Kidney (tissue), 2 donors: ENCODE data around the genes FOXN3 and EFCAB11.

- PRO-cap, result no peak
- RRBS, result no CpG with 5 or more reads among the region's 4 CpGs
Observed at GRCh38 chr14:82504147-82504391, 970.4 kb upstream of the SEL1L start.

- PRO-cap, result no peak
- RRBS, result no CpG with 5 or more reads among the region's 5 CpGs
Observed at GRCh38 chr14:85607513-85608180, 77.7 kb downstream of the FLRT2 start.

DNA sequence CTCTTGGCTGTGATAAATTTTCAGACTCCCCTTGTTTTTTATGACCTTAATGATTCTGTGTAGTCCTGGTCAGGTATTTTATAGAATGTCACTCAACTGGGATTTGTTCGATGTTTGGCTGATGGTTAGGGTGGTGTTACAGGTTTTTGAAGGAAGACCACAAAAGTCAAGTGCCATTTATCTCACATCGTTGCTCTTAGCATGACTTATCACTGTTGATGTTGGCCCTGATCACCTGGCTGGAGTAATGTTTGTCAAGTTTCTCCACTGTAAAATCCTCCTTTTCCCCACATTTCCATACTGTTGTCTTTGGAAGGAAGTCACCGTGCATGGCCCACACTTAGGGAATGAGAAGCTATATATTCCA is 151.2 kb downstream of the GALC start:
- PRO-cap, result no peak
- RRBS, result no CpG with 5 or more reads among the region's 3 CpGs

GRCh38 chr14:88323330-88324465 is 629 bp upstream of the KCNK10 start:
- PRO-cap, result no peak
- RRBS, result 2% methylated on average over 55 of the region's 106 CpGs

- PRO-cap, result no peak
- RRBS, result no CpG with 5 or more reads among the region's 6 CpGs
Observed at GRCh38 chr14:88845510-88846387, 21.3 kb downstream of the TTC8 start.

GRCh38 chr14:89040416-89041110 is 216.1 kb downstream of the TTC8 start:
- PRO-cap, result unidirectional peak, plus-strand start at chr14:89040556; unidirectional peak, plus-strand start at chr14:89040875
- RRBS, result 0% methylated on average over 5 of the region's 27 CpGs

- PRO-cap, result no peak
- RRBS, result no CpG with 5 or more reads among the region's 13 CpGs
Observed at GRCh38 chr14:89198640-89199443, 218.2 kb downstream of the FOXN3 start.

DNA sequence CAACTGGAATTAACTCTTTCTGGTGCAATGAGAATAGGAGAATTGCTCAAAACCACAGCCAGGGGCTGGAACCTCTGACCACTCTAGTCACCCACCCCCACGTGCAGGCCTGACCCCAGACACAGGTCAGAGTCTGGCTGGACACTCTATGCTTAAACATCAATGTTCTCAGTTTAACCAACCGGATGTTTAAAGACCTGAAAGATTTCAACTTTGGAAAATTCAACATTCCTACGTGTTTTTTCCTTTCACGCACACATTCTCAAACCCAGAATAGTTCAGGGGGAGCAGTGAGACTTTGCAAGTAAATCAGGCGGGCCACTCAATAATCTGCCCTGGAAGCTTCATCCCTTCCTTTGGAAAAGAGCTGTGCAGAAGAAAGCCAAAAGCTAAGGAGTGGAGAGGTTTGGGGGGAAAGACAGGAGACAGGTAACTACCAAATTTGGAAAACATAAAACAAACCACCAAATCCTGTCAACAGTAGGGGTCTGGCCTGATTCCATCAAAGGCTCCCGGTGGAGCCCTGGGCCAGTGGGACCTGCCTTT is 64.9 kb downstream of the FOXN3 start:
- PRO-cap, result no peak
- RRBS, result no CpG with 5 or more reads among the region's 6 CpGs

DNA sequence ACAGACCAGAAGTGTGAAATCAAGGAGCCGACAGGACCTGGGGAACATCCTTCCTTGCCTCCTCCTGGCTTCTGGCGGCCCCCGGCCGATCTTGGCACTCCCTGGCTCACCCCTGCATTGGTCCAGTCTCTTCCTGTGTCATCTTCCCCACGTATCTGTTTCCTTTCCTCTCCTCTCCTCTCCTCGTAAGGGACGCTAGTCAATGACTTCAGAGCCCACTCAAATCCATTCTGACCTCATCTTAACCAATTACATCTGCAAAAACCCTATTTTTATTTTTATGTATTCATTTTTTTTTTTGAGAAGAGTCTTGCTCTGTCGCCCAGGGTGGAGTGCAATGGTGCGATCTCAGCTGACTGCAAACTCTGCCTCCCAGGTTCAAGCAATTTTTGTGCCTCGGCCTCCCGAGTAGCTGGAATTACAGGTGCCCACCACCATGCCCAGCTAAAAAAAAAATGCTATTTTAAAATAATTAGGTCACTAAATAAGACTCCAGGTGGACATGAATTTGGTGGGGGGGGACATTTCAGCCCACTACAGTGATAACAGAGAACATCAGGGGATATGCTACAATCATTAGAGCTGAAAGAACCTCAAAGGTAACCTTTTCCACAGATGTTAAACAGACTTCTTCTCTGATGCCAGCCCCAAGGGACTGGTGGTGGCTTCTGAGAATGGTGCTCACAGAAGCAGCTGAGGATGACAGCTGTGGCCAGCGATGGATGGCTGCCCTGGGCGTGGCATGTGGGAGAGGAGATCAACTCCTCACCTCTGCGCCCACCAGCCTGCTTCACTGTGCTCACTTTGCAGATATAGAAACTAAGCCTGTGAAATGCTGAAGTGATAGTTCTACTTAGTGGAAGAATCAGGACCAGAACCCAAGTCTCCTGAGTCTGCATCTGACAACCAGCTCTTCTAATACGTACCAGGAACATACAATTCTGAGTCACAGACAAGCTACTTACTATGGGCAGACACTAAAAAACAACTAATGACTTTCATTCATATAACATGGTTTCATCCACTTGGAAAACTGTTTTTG is 33.2 kb downstream of the FOXN3 start:
- PRO-cap, result no peak
- RRBS, result no CpG with 5 or more reads among the region's 15 CpGs

DNA sequence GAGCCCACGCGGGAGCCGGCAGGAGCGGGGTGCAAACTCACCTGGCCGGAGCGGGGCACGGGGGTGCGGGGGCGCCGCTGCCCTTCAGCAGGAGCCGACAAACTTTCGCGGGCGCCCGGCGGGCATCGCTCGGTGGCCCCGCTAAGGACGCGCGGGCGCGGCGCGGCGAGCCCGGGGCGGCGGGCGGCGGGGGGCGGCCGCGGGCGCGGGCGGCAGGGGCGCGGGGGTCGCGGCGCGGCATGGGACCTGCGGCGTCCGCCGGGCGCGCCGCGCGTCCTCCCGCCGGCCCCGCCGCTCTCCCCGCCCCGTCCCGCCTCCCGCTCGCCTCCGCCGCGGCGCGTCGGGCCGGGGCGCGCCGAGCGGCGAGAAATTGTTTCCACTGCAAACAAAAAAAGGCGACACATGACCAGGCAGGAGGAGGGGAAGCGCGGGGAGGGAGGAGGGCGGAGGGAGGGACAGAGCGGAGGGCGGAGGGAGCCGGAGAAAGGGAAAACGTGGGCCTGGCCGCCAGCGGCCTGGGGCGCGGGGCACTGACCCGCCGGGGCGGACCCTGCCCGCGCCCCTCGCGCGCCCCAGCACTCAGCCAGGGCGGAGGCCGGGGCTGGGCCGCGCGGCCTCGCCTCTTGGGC is at the start of gene FOXN3:
TSS of gene FOXN3 (minus strand) at position 404 of the 629 bp plus-strand sequence.
- PRO-cap, result bidirectional peak, plus-strand start at position 458 of the sequence, minus-strand start at position 299 of the sequence
- RRBS, result 2% methylated on average over 78 of the region's 100 CpGs

DNA sequence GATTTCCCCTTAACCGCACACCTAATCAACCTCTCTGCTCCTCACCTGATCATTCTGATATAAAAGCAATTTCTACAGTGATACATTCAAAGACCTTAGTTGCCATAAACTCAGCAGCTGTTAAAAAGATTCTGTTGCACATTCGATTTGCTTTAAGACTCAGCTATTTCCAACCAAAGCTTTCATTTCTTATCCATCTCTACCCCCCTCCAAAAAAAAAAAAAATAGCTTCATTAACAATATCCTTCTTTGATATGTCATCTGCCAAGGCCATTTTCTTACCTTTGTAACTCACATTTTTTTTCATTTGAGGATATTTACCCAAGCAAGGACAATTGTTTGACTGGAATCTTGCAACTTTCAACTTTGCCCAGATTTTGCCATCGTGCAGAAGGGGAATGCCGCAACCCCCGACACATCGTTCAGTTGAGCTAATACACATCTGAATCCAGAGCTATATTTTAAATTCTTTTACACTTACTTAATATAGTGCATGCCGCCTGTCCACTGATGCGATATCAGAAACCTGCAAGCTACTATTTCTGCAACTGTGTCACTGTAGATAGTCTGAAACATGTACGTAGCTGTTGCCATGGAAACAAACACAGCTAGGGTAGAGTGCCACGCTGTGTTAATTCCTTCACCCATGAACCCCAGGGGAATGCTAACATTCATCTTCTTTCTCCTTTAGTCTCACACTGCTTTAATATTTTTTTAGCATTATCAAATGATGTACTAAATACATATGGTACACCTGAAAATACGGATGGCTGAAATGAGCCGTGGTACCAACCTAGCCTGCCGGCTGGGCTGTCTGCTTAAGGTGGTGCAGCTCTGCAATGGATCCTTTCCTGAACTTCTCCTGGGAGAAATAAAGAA is 76.9 kb upstream of the FOXN3 start:
- PRO-cap, result no peak
- RRBS, result no CpG with 5 or more reads among the region's 13 CpGs

DNA sequence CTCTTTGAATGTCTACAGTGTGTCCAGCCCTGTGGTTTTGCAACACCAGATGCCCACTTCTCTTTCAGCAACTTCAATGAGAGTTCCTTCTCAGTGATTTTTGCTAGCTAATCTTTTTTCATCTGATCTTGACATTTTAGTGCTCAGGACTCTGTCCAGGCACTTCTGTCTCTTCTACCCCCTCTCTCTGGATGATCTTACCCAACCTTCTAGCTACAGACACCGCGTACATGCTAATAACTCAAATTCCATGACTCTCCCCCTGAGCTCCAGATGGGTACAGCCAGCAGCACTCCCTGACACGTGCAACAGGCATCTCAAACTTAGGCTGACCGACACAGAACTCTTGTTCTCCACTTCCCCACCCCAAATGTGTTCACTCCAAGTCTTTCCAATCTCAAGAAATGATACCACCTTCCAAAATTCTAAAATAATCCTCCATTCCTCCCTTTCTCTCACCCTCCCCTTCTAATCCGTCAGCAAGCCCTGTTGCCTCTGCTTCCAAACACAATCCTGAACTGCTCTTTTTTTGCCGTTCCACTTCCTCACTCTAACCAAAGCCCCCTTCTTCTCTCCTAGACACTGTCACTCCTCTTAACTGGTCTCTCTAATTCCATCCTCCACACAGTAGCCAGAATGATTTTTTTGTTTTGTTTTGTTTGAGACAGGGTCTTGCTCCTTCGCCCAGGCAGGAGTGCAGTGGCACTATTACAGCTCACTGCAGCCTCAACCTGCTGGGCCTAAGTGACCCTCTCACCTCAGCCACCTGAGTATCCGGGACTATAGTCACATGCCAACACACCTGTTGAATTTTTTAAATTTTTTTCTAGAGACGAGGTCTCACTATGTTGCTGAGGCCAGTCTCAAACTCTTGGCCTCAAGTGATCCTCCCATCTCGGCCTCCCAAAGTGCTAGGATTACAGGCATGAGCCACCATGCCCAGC is 161.4 kb upstream of the FOXN3 start:
- PRO-cap, result no peak
- RRBS, result no CpG with 5 or more reads among the region's 10 CpGs

DNA sequence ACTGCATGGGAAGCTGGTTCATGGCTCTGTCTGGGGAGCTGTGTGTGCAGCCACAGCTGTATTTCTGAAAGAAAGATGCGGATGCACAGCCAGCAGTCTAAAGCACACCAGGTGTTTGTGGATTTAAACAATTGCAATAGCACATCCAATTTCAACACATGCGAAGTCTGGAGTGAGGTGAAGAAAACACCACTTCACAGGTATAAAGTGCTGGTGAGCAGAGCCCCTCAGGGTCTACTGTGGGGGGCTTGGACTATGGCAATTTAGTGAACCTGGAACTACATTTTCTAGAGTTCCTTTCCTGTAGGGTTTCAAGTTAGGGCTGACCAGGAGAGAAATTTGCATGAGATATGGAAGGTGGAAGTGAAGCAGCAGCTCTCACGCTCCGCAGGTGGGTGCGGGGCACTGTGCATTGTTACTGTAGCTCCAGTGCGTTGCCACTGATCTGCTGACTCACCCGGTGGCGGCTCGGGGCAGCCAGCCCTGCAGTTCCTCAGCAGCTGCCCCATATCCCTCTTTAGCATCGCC is 181.1 kb downstream of the EFCAB11 start:
- PRO-cap, result no peak
- RRBS, result no CpG with 5 or more reads among the region's 10 CpGs

DNA sequence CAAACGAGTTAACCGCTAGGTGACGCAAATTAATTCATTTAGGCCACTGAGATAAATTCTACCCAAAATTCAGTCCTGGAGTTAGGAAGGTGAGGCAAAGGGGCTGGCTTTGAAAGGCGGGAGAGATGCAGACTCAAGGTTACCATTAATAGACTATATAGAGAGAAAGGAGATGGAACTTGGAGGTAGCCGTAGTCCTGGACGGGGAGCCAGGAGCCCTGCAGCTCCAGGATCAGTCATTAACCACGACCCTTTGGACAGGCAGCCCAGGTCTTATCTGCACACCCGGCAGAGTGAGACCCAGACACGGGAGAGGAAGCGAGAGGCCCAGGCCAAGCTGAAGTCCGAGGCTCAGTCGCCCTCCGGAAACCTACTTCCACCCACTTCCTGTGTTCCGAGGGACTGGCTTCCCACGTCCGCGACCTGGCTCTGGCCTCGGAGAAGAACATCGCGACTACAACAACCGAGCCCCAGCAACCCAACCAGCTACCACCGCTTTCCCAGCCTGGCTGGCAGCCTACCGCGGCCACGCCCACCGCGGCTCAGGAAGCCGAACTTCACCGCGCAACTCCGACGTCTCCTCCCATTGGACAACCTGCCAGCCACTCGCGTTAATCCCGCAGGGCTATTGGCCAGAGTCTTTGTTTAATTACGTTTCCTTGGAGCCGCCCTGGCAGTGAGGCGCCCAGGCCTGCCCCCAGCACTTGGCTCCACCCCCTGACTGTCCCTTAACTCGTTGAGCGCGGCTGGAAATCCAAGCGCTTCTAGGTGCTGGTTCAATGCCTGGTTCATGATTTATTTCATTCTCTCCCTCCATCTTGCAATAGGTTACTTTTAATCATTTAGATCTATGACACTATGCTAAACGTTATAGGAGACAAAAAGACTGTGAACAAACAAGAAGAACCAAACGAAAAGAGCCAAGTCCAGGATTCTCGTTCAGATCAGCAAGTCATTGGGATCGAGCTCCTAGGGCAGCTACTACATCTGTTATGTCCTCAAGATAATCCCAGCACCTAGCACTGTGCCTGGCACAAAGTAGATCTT is at the start of gene EFCAB11:
TSS of gene EFCAB11 (minus strand) at position 519 of the 1,047 bp plus-strand sequence.
- PRO-cap, result unidirectional peak, minus-strand start at position 315 of the sequence; bidirectional peak, plus-strand start at position 731 of the sequence, minus-strand start at position 484 of the sequence
- RRBS, result 2% methylated on average over 6 of the region's 46 CpGs

GRCh38 chr14:90397283-90398310 is 768 bp downstream of the CALM1 start:
- PRO-cap, result bidirectional peak, plus-strand start at chr14:90397735, minus-strand start at chr14:90397525; bidirectional peak, plus-strand start at chr14:90397934, minus-strand start at chr14:90397837; bidirectional peak, plus-strand start at chr14:90398037, minus-strand start at chr14:90398031
- RRBS, result 2% methylated on average over 49 of the region's 93 CpGs

- PRO-cap, result no peak
- RRBS, result no CpG with 5 or more reads among the region's 2 CpGs
Observed at GRCh38 chr14:90402877-90403442, 6.1 kb downstream of the CALM1 start.

- PRO-cap, result no peak
- RRBS, result no CpG with 5 or more reads among the region's 2 CpGs
Observed at GRCh38 chr14:90472625-90473026, 75.8 kb downstream of the CALM1 start.

DNA sequence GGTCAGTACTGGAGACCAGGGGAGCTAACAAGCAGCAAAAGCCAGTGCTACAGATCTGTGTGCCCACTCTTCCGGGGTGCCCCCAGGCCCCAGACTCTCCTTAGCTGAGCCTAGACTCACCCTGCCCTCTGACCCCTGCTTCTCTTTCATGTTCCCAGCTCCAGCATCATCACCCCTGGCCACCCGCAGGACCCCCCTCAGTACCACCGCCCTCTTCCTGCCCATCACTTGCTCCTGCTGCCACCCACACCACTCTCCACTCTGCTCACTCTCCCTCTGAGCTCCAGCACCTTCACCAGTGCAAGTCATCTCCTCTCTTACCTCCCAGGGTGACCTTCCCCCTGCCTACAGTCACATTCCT is 105.0 kb downstream of the CALM1 start:
- PRO-cap, result no peak
- RRBS, result no CpG with 5 or more reads among the region's 3 CpGs

GRCh38 chr14:90508754-90509382 is 112.0 kb downstream of the CALM1 start:
- PRO-cap, result no peak
- RRBS, result 13% methylated on average over 4 of the region's 20 CpGs

DNA sequence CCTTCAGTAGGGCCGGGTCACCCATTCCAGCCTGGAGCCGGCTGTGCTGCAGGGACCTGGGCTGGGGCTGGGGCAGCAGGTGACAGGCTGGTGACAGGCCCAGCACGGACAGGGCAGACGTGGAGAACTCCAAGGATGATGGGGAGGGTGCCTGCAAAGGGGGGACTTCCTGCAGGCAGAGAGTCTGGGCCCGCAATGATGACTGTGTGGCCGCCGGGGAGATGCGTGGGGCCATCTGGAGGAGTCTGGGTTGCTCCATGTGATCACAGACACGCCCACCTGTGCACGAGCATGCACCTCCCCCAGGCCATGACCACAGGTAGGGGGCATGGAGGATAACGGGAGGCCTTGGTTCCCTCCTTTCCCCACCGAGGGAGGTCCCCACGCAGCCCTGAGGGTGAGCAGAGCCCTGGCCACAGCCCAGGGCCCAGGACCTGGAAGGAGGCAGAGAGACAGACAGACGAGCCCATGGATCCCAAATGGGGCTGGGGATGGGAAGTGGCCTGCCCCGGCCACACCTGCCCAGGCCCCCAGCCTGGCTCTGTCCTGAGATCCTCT is 138.0 kb downstream of the CALM1 start:
- PRO-cap, result no peak
- RRBS, result no CpG with 5 or more reads among the region's 15 CpGs